Occipital lobe (tissue), 2 donors: ENCODE measurements around the gene LTV1.

DNA sequence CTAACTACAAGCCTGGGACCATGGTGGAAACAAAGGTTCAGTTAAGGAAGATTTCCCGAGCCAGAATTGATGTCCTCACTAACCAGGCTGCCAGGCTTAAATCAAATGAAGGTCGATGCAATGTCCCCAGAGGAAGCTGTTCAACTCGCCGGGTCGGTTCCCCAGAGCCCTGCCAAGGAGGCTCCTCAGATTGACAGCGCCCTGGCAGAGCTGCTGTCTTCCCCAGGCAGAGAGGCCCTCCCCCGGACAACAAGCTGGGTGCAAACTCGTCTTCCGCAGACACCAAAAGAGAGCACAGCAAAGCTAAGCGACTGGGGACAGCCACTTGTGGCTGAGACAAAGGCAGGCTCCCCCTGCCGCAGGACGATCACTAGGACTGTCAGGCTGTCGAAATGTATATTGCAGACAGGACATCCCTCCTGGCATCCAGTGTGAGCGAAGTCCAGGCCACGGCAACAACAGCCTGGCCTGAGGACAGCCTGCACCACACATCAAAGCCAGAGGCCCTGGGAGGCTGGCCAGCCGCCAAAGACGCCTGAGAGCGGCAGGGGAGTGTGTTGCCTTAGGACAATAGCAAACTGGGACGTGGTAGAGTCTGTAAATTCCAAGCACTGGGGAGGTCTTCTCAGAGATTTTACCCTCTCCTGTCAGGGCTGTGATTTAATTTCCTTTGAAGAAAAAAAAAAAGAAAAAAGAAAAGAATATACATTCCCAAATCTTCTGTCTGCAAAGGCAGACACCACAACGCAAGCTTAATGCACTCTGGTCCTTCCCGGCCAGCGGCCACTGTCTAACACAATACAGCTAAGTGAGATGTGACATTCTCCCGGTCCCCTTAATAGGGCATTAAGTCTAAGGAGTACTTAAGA, 99.1 kb downstream of the HIVEP2 start:
- RAMPAGE, long total RNA, result no peak

DNA sequence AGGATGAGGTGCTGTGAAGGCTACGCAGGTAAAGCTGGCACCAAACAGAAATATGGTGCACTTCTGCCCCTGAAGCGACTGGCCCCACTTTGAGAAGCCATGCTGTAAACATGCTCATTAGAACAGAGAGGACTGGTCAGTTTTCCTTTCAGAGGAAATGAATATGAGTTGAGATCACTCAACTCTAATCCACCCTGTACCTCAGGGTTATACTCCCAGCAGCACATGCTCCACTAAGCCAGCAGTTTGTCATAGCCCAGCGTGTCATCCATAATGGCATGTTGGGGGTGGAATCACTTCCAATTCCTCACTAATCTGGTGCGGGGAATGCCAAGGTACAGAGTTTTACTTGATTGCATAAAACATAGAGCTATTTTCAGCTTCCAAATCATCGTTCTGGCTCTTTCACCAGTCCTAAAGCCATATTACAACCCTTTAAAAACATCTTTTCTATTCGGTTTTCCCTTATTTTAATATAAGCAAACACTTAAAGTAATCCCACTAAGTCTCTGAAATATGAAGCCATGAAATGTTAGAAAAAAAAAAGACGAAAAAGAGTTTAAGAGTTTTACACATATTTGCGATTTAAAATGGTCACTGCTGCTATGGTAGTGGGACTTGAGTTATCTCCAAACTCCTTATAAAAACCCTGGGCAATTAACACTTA, 98.0 kb downstream of the HIVEP2 start:
- RAMPAGE, long total RNA, result no peak

DNA sequence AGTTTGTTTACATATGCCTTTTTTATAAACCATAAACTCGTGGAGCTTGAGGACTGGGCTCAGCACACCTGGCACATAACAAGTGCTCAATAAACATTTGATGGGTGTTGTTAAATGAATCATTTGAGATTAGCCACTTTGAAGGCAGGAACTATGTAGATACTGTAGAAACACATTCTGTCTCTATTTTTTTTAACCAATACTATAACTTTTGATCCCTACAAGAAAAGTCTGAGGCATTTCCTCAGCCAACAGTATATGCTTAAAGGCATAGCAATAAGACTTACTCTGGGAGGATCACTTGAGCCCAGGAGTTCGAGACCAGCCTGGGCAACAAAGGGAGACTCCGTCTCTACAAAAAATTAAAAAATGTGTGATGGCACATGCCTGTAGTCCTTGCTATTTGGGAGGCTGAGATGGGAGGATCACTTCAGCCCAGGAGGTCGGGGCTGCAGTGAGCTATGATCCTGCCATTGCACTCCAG, 86.0 kb downstream of the HIVEP2 start:
- RAMPAGE, long total RNA, result no peak

GRCh38 chr6:142888737-142889264, 56.2 kb downstream of the HIVEP2 start:
- RAMPAGE, long total RNA, result no peak

DNA sequence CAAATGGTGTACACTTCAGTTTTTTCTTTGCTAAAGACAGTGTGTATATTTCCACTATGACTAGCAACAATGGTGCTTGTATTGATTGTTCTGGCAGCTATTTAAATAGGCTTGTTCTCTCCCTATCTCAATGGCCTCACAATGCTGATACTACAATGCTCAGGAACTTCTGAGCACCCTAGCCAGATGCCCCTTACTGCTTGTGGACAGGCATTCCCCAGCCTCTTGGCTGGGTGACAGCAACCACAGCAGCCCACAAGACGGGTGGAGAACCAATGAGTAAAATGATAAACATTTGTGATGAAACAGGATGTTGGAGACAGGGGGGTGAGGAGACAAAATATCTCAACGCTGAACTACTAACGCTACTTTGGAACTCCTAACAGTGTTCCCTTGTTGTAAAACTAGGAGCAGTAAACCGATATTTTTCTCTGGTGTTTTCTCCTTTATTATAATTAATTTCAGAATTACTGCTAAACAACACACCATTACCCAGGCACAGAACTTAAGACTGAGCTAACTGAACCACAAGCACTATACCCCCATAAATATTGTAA, 42.3 kb downstream of the HIVEP2 start:
- RAMPAGE, long total RNA, result no peak

DNA sequence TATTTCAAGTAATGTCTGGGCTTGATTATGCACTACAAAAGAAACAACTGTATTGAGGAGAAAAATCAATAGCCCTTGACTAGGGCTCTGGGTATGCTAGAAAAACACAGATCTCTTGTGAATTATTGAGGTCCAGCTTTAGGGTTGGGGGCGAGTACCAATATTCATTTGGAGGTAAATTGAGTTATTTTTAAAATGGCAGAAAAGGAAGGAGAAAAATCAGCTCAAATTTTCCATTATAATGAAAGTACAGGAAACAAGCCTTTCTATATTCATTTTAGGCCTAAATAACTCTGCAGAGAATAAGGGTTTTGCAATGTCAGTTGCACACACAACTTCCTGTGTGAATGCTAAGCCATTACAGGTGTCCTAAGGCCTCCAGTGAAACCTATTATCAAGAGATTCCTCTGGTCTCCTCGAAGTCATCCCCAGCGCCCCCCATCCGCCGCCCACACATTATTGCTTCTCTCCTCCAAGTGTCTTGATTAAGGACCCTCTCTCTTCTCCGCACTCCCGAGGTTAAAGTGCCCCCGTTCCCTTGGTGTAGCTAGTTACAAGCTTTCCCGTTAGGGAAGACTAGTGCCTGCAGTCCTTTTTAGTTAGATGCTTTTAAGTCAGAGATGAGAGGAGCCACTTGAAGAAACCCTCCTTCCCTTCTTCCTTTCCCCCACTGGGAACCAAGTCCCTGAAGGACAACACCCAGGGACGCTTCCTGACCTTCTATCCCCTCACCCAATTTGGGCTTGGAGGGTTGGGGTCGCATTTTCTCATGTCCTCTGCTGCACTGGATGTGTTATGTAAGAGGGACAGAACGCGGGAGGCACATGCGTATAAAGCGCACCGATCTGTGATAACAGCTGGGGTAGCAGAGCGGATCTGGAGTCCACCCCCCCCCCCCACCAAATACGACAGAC, 1.2 kb downstream of the HIVEP2 start:
- RAMPAGE, long total RNA, result no peak

- RAMPAGE, long total RNA, result no peak
Measured at GRCh38 chr6:143061296-143061799, 659 bp downstream of the AIG1 start.

DNA sequence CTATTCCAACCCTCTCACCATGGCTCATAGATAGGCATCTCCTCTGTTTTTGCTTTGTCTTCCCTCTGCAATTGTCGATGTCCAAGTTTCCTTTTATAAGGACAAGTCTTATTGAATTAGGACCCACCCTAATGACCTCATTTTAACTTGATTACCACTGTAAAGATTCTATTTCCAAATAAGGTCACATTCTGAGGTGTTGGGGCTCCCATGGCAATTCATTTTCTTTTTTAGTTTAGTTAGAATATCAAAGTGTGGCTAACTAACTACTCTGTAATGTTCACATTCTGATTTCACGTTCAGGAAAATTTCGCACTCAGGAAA, 5.9 kb downstream of the PEX3 start:
- RAMPAGE, long total RNA, result no peak

DNA sequence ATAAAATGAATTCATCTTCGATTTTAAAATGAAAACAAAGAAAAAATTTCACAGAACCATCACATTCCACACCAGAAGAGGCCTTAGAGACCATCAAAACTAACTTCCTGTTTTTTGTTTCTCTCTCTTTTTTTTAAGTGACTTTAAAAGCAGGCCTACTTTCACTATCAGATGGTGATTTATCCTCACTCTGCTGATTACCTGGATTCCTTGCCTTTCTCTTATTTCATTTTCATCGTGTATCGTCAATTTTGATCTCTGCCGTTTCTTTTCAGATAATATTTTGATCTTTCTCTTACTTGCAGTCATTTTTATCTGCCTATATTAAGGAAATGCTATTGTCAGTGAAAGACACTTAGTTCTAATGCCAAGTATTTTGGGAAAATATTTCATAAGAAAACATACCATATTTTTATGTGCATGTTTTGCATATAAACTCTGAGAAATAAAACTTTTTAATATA, 17.0 kb upstream of the FUCA2 start:
- RAMPAGE, long total RNA, result no peak

DNA sequence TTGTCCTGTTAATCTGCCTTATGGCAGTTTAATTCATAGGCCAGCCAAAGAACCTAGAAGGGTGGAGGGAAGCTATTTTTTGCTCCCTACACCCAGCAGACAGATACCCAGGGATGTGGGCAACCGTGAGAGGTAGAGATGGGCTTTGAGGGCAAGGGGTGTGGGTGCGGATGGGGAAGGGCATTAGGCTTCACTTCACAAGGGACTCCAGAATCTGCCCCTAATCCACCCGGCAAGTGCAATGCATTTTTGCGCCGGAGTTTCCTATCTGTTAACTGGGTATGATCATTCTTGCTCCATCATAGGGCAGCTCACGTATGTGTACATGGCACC, 24.7 kb upstream of the FUCA2 start:
- RAMPAGE, long total RNA, result no peak

- RAMPAGE, long total RNA, result start-site peak on the plus strand at chr6:143843336-143843391, 628 and 654 reads in 2 replicates
Measured at GRCh38 chr6:143842349-143843438, at the start of gene LTV1. TSS of gene LTV1 (plus strand) at chr6:143843338.

DNA sequence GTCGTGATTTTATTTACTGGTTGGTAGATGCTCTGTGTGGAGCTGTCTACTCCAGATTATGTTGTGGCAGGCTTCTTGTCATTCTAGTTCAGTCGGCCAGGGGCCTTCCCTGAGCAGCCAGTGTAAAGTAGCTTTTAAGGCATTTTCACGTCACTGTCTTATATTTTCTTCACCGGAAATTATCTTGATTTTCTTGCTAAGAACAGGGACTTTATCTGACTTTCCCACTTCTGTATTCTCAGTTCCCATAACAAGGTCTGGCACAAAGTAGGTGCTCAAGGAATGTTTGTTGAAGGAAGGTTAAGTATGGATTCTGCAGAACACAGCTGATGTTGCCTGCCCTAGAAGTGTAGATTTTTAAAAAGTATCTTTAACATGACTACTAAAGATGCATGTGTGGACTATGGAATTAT, 887 bp downstream of the LTV1 start:
- RAMPAGE, long total RNA, result no peak

GRCh38 chr6:143972763-143973672, 35.0 kb downstream of the PLAGL1 start:
- RAMPAGE, long total RNA, result no peak

GRCh38 chr6:144301841-144302040, 16.6 kb downstream of the UTRN start:
- RAMPAGE, long total RNA, result no peak

DNA sequence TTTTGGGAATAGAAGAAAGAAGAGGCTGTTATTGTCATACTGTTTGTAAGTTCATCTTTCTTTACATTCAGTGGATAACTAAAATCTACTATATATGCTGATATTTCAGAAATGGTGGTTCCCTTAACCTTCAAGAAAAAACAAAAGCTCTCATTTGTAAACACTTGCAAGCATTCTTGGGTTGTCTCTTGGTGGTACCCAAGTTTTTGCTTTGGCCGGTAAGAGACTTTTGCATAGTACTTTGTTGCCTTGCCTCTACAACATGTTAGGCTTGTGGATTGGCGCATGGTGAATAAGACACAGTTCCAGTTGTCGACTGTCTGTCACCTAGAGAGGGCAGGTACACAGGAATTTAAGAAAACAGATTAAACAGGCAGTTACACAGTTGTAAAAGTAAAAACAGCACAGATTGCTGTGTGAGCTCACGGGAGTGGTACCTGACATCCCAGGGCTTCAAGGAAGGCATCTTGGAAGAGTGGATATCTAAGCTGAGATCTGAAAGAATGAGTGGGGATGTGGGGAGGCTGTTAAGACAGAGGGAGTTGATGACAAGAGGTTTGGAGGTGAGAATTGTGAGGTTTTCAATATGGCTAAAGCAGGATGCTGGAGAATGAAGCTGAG, 19.1 kb downstream of the UTRN start:
- RAMPAGE, long total RNA, result no peak

DNA sequence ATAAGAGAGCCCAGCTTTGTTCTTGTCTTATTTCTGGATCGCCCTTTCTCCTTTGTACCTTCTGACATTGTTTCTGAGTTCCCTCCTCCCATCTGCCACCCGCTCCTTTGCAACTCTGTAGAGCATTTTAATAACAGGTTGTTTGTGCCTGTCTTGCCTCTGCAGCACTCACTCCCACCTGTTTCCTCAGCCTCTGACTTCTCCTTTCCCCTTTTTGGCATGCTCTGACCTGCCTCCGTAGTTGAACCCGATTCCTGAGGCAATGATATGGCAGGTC, 50.1 kb downstream of the UTRN start:
- RAMPAGE, long total RNA, result no peak

DNA sequence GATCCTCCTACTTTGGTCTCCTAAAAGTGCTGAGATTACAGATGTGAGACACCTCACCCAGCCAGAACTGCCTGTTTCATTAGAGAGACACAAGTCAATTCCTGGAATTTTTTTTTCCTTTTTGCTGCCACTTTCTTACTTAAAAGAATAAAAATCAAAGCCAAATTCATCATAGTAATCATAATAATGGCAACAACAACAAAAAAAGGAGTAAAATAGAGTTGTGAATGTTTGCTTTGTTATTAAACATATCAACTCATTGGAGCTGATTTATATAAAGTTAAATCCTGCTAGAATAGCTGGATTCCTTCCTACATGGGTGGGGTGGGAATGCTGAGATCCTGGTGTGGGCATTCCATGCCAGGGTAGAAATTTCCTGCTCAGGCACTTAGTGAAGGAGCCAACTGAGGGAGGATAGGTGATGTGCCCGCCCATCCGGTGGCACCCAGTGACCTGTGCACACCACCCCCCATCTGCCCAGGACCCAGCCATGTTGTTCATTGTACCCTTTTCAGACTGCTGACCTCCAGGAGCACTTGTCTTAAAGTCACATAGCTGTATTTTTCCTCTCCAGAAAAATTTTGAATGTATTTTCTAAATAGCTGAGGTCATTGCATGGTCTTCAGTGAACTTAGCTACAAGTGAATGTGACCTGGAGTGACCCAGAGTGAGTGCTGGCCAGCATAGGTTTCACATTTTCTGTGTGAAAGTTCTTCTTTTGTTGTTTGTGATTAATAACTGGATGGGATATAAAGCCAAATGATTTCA, 76.9 kb downstream of the UTRN start:
- RAMPAGE, long total RNA, result no peak

GRCh38 chr6:144680425-144681218, 395.5 kb downstream of the UTRN start:
- RAMPAGE, long total RNA, result no peak

- RAMPAGE, long total RNA, result no peak
Measured at GRCh38 chr6:145907395-145908067, 56.6 kb downstream of the SHPRH start.

DNA sequence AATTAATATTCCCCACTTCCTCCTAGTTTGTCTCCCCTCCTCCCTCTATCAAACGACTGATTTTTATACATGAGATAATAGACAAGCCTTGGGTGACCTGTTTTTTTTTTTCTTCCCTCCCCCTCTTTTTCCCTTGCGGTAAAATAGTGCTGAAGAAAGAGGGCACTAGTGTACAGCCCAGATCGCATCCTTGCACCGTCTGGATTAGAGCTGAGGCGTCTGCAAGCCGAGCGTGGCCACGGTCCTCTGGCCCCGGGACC, 1.4 kb upstream of the GRM1 start:
- RAMPAGE, long total RNA, result no peak